Panc1 (cell line): ENCODE measurements around the genes B4GAT1, SLC29A2, CTSF and RBM4.

DNA sequence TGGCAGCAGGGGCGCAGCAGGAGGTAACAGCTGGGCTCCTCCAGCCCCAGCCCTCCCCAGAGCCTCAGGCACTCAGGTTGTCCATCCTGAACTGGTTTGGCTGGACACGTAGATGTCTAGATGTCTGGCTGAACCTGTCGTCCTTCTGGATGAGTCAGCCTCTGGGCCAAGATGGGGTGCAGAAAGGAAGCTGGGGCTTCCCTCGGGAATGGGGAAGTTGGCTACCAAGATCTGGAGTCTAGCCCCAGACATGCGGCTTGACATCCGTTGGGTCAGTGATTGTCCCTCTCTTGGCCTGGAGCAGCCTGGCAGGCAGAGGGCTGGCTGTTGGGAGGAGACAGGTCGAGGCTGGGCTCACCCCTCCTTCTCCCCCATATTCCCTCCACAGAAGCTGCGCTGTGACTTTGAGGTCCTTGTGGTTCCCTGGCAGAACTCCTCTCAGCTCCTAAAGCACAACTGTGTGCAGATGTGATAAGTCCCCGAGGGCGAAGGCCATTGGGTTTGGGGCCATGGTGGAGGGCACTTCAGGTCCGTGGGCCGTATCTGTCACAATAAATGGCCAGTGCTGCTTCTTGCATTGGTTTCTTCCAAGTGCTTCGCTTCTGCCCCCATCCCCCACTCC is 1.2 kb downstream of the CST6 start:
- RRBS, 2 experiments = no CpG with 5 or more reads among the region's 13 CpGs

GRCh38 chr11:66052578-66053089 is 470 bp downstream of the SF3B2 start:
- RRBS, 2 experiments = 1 to 7% methylated on average over 6 of the region's 28 CpGs

DNA sequence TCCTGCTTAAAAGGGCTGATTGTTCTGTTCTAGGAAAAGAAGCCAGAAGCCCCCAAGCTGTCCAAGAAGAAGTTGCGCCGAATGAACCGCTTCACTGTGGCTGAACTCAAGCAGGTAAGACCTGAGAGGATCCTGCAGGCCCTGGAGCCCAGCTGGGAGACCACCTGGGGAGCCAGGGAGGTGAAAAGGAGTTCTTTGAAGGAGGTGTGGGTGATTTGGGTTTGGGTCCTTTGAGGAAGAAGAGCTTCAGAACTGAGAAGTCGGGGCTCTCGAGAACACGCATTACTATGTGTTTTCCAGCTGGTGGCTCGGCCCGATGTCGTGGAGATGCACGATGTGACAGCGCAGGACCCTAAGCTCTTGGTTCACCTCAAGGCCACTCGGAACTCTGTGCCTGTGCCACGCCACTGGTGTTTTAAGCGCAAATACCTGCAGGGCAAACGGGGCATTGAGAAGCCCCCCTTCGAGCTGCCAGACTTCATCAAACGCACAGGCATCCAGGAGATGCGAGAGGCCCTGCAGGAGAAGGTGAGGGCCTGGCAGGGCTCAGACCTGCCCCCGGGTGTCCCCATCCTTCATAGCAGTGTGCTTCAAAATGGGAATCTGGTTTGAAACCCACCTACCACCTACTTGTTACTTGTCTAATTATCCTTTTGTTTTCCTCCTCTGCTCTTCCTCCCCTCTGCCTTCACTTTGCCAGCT is 7.5 kb downstream of the SF3B2 start:
- RRBS, 2 experiments = no CpG with 5 or more reads among the region's 19 CpGs

DNA sequence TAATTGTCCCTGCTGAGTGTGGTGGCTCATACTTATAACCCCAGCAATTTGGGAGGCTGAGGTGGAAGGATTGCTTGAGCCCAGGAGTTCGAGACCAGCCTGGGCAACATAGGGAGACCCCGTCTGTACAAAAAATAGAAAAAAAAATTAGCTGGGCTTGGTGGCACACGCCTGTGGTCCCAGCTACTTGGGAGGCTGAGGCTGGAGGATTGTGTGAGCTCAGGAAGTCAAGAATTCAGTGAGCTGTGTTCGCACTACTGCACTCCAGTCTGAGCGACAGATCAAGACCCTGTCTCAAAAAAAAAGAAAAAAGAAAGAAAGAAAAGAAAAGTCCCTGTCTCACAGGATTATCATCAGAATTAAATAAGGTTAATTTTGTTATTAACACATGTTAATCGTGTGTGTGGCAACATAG is 10.9 kb downstream of the PACS1 start:
- RRBS, 2 experiments = no CpG with 5 or more reads among the region's 6 CpGs

DNA sequence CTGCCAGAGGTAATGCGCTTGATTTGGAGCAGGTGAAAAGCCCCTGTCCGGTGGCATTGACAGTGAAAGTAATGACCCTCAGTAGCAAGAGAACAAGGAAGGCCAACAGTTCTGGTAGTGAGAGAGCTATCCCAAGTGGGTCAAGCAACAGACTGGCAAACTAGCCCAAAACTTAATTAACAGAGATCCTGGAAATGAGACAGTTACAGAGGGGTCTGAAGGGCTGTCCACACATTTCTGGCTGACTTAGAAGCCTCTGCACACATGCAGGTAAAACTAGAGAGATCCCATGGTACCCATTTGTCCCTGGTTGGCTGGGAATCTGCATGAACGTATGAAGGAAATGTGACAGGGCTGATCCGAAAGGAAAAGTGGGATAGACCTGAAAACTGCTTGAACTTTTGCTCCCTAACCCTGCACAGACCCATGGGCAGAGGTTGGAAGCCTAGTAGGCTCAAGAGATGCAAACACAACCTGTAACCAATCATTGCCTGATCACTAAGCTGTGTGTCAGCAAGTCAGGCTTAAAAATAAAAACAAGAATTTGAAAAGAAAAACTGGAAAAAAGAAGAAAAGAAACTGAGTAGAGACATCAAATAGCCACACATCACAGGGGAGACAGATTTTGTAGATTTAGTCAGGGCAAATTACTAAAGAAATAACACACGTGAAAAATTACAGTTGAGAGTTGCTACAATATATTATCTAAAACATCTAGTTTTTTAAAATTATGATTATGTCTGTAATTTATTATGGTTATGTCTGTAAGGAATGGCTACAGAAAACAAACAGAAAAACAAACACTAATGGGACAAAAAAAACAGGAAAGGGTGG is 75.5 kb downstream of the PACS1 start:
- RRBS, 2 experiments = no CpG with 5 or more reads among the region's 5 CpGs

DNA sequence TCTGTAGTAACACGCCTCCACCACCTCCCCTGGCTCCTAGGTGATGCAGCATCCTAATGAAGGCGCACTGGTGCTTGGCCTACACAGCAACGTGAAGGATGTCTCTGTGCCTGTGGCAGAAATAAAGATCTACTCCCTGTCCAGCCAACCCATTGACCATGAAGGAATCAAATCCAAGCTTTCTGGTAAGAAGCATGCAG is 41.5 kb upstream of the KLC2 start:
- RRBS, 2 experiments = no CpG with 5 or more reads among the region's 3 CpGs

DNA sequence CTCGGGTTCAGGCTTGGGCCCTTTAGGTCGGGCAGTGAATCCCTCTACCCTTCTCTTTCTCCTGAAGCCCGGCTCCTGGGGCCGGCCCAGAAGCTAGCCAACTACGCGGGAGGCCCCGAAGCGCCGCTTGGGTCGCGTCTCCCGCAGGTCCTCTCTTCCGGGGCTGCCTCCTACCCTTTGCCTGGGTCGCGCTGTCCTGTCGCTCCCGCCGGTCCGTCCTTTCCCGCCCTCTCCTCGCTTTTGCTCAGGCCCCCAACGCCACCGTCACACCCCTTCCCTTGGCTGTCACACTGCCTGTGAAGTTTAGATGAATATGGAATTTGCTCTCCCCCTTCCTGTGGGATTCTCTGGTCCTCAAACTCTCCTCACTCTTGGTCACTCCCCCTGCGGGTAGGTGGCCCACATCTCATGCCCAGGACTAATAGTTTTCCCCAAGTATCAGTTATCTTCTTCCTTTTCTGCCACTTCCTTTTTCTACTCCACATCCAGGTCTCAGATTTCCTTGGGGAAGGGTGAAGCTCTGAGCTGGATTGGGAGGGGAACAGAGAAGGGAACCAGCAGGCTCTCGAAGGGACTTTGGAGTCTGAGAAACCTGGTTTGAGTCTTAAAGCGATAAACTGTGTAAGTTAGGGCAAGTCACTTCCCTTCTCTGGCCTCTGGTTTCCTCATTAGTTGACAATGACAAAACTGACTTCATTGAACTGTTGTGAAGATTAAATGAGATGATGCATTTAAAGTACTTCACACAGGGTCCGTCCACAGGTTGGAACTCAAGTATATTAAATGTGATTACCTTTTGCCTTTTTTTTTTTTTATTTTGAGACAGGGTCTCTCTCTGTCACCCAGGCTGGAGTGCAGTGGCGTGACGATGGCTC is 872 bp downstream of the RAB1B start:
- RRBS, 2 experiments = under 1 to 4% methylated on average over 15 of the region's 29 CpGs

GRCh38 chr11:66282014-66283288 is 4.5 kb downstream of the CNIH2 start:
- RRBS, 2 experiments = no CpG with 5 or more reads among the region's 50 CpGs

DNA sequence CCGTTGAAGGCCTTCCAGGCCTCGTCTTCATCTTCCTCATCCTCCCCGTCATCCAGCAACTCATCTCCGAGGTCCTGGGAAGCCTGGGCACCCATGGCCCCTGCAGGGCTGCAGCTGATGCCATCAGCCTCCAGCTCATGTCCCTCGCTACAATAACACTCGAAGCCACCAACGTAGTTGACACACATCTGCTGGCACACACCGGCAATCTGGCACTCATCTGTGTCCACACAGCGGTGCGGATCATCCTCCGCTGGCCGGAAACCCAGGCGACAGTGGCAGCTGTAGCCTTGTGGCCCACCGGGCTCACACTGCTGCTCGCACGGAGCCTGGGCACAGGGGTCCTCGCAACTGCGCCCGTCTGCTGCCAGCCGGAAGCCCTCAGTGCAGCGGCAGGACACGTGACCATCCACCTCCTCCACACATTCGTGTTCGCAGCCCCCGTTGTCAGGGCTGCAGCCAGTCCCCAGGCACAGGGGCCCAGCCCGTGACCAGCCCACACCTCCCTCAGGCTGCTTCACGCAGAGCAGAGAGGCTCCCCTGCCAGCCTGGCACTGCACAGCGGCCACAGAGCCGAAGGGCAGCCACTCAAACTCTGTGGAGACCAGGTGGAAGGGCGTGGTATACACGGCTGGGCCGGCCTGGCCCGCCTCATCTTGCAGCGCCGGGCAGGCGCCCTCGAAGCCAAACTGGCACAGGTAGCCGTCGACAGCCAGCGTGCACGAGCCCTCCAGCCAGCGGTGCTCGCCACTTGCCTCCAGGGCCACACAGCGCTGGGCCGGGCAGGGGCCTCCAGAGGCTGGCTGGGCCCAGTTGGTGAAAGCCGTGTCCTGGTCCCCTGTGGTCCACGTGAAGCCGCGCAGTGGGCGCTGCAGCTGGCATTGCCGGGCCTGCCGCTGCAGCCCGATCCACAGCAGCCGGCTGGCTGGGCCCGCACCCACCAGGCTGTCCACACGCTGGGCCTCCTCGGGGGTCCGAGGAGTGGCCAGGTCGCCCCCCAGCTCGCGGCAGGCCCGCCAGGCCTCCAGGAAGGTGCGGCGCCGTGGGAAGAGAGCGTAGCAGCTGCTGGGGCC is 640 bp downstream of the CD248 start:
- RRBS, 2 experiments = 92 to 93% methylated on average over 13 to 23 of the region's 66 CpGs

DNA sequence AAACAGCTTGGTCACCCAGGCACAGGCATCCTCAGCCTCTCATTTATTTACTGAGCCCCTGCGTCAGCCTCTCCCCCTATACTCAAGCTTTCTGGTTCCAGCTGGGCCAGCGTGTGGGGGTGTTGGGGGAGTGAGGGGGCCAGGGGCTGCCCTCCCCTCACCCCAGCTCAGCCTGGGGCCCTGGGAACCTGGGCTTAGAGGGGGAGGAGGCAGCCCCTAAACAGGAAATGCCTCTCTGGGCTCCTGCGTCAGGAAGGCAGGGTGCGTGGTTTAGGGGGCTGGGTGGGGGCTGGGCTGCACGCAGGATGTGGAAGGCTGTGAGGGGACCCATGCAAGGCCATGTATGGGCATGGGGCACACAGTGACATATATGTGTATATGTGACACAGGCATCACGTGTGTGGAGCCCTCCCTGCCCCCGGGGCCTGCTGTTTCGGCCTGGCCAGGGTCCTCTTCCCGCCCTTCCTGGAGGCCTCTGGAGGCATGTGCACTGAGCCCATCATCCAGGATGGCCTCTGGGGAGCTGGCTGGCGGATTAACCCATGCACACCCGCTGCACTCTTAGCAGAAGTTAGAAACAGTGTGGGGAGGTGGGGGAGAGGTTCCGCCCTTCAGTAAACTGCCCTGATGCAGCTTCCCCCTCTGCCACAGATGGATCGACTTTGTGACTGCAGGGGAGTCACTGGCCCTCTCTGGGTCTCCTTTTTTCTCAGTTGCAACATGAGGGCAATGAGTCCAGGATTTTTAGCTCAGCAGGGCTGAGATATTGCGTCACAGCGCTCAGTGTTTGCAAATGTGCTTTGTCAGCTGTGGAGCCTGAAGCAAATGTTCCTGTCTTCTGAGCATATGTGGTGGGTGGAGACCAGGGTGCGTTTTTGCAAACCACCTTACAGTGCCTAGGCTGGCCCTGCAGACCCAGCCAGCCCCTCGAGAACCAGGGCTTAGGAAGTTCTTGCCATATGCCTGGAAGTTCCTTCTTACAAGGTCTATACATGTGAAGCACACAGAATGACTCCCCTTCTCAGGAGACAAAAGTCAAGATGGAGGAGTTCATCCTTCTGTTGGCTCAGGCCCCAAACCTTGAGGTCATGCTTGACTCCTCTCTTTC is 1.2 kb upstream of the CD248 start:
- RRBS, 2 experiments = no CpG with 5 or more reads among the region's 17 CpGs

DNA sequence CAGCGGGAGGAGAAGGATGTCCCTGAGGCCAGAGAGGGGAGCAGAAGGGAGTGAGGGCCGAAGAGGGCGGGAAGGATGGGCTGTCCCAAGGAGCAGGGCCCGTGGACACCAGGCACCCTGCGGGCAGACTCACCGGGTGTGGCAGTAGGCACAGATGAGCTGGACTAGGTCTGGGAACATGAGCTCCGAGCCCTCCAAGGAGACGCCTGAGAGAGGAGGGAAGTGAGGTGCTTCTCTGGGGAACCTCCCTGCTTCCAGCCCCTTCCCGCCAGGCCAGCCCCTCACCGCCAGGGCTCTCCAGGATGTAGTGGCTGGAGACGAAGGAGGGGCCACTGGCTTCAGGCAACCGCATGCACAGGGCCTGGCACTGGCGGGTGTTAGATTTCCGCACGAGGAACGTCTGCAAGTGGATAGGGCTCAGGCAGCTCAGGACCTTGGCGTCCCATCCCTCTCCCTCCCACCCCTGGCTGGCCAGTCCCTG is 717 bp downstream of the RIN1 start:
- RRBS, 2 experiments = no CpG with 5 or more reads among the region's 17 CpGs

- RRBS, 2 experiments = 1 to 6% methylated on average over 27 to 33 of the region's 111 CpGs
Measured at GRCh38 chr11:66347354-66348521, at the start of gene B4GAT1. TSS of gene B4GAT1 (minus strand) at chr11:66347629.

GRCh38 chr11:66371266-66372310 is at the start of gene SLC29A2:
TSS of gene SLC29A2 (minus strand) at chr11:66371760.
- RRBS, 2 experiments = under 1 to 5% methylated on average over 29 to 34 of the region's 101 CpGs

GRCh38 chr11:66567943-66568819 is at the start of gene CTSF:
TSS of gene CTSF (minus strand) at chr11:66568606.
- RRBS, 2 experiments = 28 to 33% methylated on average over 31 of the region's 83 CpGs

- RRBS, 2 experiments = no CpG with 5 or more reads among the region's 21 CpGs
Measured at GRCh38 chr11:66624673-66625513, 8.5 kb downstream of the RBM14 start.

DNA sequence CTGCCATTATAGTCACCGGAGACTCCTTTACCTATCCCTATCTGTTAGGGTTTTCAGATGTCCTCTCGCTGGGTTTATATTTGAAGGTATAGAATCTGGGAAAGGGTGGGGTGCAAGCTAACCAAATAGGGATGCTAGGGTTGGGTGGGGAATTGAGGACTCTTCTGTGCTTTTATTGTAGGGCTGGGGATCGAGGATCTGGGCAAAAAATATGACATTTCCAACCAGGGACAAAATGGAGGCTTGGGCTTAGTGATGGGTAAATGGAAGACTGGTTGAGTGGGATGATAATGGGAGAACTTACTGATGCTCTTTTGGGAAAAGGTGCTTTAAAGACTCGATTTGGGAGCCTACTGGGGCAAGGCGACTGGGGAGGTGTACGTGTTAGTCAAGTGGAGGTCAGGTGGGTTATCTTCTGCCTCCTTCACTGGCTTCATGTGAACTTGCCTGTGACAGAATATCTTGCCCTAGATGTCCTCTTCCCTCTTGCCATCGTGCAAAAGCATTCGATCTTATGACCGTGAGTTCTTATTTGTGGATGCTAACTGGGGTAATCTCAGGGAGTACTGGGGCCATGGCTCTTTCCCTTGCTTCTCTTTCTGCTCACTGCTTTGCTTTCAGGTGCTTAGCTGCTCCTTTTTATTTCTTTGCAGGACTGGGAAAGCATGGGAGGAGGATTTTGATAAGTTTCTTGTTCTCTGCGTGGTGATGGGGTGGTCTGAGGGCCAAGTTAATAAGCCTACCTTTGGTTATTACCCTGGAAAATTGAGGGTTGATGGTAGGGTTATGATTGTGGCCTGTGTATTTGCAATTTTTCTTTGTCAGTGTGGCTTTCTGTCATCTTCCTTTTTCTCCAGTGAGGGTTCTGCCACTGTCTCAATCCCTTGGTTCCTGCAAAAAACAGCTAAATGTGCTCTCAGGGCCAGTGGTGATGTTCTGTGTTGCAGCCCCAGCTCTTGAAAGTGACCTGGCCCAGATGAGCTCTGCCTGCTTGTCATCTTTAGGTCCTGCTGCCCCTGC is 10.2 kb upstream of the RBM4 start:
- RRBS, 2 experiments = no CpG with 5 or more reads among the region's 10 CpGs

GRCh38 chr11:66638563-66639332 is at the start of gene RBM4:
TSS of gene RBM4 (plus strand) at chr11:66638703.
- RRBS, 2 experiments = under 1 to 3% methylated on average over 4 of the region's 51 CpGs

GRCh38 chr11:66641866-66642168 is 3.3 kb downstream of the RBM4 start:
- RRBS, 2 experiments = no CpG with 5 or more reads among the region's 3 CpGs

DNA sequence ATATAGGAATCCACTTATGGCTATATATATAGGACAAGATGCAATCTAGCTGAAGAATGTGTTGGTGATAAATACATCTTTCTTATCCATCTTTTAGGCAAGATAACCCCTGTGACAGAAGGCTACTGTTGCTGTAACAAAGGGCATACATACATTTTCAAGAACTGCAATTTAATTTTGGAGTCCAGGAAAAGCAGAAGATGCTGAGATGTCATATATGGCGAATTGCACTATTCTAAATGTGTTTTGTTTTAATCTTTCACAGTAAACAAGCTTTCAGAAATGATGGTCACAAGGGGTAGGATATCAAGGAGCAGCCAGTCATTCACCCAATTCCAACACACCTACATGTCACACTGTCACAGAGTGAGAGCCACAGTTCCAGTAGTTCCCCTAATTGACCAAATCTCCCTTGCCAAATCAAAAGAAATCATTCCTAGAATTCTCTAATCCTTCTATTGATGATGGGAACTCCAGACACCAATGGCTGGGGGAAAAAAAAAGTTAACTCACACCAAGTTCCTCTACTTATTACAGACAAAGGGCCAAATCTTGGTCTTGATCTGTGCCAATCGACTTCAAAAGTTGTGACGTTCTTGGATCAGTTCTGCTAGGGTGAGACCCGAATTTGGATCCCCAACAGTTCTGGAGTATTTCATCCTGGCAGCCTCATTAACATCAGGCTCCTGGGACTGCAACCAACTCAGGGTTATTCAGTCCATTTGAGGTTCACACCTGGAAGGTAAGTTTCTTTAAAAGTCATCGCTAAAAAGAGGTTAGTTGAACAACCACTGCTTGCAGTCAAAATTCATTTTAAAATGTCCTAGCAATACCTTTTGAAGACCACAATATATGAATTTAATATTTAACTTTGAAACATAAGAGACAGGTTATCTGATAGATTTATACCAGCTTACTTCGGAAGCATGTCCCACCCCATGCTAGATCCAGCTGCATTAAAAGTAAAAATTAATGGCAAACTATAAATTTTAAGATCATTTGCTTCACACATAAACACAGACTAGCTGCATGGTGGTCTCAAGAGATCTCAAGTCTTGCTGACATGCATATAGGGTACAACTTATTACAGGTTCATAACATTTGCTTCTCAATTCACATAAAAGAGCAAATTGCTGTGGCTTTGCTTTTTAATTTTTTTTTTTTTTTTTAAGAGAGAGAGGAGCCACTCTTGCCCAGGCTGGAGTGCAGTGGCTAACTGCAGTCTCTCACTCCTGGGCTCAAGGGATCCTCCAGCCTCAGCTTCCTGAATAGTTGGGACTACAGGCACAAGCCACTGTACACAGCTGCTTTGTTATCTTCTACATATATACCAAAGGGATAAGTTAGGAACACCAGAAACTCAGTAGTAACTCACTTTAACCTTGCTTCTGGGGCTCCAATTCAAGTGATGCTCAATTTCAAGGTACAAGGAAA is 11.4 kb downstream of the RBM4B start:
- RRBS, 2 experiments = no CpG with 5 or more reads among the region's 6 CpGs

GRCh38 chr11:66704656-66705545 is 24.1 kb downstream of the SPTBN2 start:
- RRBS, 2 experiments = 89 to 90% methylated on average over 22 to 25 of the region's 57 CpGs